Vein endothelial cell (primary cell): ENCODE results near the genes NDUFAF5 and SNRPB2.

GRCh38 chr20:13222581-13222980, 1.5 kb downstream of the ISM1 start:
- CAGE, long polyA plus RNA: no peak

DNA sequence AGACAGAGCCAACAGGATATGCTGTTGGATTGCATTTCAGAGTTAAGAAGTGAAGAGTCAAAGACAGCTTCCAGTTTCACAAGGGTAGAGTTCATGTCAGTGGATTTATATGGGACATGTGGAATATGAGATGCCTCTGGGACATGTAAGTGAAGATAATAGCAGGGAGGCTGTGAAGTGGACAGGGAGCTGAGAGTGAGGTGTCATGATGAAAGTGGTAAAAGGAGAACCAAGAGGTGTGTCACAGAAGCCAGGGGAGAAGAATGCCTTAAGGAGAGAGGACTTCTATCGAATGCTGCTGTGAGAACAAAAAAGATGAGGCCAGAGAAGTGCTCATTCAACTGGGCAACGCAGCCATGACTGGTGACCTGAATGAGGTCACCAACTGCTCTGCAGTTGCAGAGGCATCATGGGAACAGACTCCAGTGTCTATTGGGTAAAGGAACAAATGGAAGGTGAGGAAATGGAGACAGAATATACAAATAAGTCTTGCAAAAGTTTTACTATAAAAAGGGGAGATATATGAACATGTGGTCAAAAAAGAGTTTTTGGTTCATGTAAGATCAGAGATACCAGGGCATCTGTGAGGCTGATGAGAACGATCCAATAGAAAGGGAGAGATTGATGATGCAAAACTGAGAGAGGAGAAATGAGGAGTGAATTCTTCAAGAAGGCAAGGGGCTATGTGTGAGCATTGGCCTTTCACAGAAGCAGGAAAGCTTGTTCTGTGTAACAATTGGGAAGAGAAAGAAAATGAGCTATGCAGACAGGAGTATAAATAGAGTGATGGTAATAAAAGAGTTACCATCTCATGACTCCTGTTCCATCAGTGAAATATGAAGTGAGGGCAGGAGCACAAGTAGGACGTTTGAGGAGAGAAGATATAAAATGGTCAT, 20.0 kb downstream of the ISM1 start:
- CAGE, long polyA plus RNA: no peak

- CAGE, long polyA plus RNA: no peak
Measured at GRCh38 chr20:13267119-13267679, 46.1 kb downstream of the ISM1 start.

- CAGE, long polyA plus RNA: no peak
Measured at GRCh38 chr20:13424213-13424739, 203.2 kb downstream of the ISM1 start.

GRCh38 chr20:13452931-13453151, 185.9 kb downstream of the TASP1 start:
- CAGE, long polyA plus RNA: no peak

DNA sequence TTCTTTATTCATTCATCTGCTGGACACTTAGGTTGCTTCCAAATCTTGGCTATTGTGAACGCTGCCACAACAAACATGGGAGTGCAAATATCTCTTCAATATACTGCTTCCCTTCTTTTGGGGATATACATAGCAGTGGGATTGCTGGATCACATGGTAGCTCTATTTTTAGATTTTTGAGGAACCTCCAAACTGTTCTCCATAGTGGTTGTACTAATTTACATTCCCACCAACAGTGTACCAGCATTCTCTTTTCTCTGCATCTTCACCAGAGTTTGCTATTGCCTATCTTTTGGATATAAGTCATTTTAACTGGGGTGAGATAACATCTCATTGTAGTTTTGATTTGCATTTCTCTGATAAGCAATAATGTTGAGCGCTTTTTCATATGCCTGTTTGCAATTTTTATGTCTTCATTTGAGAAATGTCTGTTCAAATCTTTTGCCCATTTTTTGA, 157.4 kb downstream of the TASP1 start:
- CAGE, long polyA plus RNA: no peak

DNA sequence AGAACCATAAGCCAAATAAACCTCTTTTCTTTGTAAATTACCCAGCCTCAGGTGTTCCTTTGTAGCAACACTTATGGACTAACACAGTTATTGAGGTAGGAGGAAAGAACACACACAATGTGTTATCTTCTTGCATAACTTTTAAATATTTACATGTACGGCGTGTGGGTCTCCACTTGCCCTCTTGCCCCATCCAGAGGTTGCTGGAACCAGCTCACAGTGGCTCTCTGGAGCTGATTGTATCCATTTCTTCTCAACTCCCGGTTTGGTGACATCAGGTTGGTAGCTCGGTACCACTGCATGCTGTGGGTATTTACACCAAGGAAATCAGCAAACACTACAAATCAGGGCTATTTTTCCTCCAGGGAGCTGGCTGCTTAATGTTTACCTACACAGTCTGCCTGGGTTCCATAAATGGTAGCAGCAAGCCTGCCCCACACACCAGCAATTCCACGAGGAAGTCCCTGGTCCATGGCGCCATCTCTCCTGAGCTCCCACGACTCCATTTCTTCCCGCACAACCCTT, 54.3 kb upstream of the TASP1 start:
- CAGE, long polyA plus RNA: no peak

DNA sequence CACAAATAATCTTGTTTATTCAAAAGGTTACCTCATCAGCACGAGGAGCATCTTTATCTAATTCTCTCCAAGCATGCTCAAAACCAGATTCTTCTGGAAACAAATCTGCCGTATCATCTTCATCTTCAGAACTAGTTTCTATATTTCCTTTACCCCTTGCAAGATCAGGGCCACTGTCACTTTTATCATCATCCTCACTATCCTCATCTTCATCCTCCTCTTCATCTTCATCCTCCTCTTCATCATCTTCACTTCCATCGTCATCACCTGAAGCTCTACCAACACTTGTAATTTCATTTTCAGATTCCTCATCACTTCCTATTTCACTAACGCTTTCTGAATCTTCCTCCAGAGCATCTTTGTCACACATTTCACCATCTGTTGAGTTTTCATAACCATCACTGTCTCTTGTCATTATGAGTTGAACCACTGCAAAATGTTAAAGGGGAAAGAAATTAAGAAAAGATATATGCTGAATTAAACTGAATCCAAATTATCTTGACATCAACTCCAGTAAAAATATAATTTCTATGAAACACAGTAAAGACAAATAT, 8.8 kb downstream of the ESF1 start:
- CAGE, long polyA plus RNA: no peak

GRCh38 chr20:13784758-13785880, at the start of gene NDUFAF5:
Gene NDUFAF5 (plus strand): TSS chr20:13785028.
- CAGE, long polyA plus RNA: no peak

DNA sequence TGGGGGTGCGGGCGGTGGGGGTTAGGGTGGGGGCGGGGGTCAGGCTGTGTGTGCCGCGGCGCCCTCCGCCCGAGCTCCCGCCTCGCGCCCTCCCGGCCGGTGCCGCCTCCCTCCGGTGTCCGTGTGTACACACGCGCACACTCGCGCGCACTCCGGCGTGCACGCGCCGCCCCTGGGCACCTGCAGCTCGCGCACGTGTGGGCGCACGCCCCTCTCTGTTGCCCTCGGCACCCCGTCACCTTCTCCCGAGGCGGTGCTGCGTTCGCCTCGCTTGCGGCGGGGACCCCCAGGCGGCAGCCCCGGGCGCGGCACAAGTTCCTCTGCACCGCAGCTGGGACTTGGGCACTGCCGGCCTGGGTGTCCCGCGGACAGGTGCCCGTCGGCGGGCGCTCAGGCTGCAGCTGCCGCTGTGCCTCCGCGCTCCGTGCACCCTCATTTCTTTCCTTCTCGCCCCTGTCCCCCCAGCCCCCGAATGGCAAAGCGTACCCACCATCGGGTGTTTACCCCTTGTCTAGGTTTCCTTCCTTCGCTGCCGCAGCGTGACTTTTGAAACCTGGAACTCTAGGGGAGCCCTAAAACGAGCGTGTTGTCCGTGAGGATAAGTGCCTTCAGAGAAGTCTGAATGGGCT, 628 bp downstream of the MACROD2 start:
- CAGE, long polyA plus RNA: no peak

DNA sequence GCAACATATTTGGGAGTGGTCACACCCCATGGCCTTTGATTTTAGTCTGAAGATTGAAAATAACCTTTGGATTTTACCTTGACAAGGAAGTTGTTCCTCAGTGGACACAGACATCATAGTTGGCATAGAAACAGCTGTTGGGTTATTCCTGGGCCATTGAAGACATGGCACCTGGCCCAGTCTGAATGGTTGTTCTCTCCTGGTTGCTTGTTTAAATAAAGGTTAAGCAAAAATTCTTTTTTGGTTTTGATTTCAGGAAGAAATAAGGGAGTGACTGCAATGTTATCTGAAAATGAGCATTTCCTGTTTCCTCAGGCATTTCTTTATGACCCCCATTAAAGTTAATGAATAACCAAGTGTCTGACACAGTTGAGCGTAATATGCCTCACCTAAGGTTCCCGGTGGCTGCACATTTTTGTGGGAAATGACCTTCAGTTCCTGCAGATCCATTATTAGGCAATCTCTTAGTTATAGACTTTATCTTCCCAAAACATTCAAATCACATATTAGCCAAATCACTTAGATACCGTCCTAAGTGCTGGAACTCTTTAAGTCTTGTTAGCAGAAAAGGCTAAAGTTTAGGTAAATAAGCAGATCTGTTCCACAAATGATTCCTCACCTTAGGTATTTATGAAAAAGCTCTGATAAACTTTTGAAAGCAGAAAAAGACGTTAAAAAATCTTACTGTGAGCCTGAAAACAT, 648.7 kb upstream of the FLRT3 start:
- CAGE, long polyA plus RNA: no peak

- CAGE, long polyA plus RNA: no peak
Measured at GRCh38 chr20:15061940-15062347, 724.5 kb upstream of the FLRT3 start.

- CAGE, long polyA plus RNA: no peak
Measured at GRCh38 chr20:16340366-16340982, 232.8 kb downstream of the KIF16B start.

GRCh38 chr20:16505767-16506476, 67.3 kb downstream of the KIF16B start:
- CAGE, long polyA plus RNA: no peak

- CAGE, long polyA plus RNA: no peak
Measured at GRCh38 chr20:16536974-16537478, 36.2 kb downstream of the KIF16B start.

GRCh38 chr20:16556304-16556925, 16.8 kb downstream of the KIF16B start:
- CAGE, long polyA plus RNA: no peak

DNA sequence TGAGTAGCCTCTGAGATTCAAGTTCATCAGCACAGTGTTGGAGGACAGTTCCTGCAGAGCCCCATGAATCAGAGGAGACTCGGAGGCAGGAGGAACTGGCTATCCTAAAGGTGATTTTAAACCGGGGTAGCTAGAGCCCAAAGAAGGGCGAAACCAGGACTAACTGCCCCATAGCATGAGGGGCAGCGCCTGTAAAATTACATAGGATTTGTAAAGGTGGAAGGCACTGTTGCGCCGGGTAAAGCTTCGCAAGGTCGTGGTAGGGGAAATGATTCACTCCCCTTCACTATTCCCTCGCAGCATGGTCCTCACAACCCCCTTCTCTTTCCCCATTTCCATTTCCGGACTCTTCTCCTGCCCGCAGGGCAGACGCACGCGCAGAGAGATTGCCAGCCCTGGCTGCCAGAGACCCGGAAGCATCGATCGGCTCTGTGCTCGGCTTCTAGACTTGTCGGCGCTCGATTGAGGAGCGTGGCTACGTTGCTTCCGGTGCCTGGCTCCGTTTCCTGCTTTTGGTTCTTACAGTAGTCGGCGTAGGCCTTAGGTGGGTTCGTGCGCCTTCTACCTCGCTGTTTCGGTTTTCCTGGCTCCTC, at the start of gene SNRPB2:
Gene SNRPB2, plus strand, starts transcription at position 506 of the 593 bp plus-strand sequence.
- CAGE, long polyA plus RNA: no peak

DNA sequence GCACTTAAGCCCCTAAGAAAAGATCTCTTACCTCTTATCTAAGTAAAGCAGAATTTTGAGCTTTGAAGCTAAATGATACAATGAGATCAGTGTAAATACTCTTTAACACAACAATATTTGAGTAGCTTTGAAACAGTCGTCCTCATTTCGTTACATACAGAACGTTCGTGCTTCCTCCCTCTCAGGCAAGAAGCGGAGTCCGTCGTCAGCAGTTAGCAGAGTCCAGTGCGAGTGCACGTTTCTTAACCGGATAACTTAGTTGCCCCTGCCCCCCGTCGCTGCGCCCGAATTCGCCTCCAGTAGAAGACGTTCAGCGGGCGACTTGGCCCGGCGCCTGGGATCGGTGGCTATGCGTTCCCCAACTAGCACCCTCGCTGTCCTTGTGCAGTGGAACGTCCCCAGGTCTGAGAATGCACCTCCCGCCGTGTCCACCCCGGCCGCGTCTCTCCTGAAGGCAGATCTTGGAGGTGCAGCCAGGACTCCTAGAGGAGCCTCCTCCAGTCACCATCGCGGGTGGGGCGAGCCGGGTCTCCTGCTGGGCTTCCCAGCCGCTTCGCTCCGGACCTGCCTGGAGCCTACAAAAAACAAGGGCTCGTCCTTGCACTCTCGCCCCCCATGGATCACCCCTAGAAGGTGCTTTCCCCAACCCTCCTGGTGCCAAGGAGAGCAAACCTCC, 955 bp upstream of the PCSK2 start:
- CAGE, long polyA plus RNA: no peak

DNA sequence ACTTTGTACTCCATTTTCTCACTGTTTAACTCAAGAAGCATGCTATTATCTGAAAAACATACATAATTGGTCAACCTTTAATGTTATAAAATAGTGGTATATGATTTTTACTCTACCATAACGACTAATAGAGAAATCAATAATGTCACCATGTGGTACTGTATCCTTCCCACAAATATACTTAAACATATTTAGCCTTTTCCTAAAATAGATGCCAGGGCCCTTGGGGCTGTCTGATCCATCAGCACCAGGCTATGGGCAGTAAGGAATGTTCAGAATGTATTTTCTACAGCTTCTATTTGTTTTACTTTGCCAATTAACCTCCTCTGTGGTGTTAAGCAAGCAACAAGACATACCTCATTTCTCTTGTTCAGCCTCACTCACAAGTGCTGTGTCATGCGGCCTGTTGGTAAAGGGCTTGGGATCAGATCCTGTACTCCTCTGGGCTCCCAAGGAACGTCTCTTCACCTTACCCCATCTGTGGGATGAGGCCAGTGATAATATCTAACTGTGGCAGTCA, 7.2 kb upstream of the DSTN start:
- CAGE, long polyA plus RNA: no peak

DNA sequence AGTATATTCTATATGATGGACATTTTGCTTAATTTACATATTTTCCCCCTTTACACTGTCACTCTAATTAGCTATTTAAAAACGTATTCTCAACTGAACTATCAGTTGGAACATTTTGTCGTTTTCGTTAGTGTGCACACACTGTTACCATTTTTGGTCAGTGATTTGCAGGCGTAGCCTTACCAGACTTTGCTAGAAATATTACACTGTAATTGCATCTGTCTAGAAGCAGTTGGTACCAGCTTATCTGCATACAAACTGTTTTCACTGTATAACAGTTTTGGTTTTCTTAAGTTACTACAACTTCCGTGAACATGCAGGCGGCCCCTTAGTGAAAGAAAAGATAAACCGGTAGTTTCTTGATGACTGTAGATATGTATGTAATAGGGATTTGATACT, 1.2 kb downstream of the DSTN start:
- CAGE, long polyA plus RNA: no peak